ENCODE measurements around a stretch of chr13.

DNA sequence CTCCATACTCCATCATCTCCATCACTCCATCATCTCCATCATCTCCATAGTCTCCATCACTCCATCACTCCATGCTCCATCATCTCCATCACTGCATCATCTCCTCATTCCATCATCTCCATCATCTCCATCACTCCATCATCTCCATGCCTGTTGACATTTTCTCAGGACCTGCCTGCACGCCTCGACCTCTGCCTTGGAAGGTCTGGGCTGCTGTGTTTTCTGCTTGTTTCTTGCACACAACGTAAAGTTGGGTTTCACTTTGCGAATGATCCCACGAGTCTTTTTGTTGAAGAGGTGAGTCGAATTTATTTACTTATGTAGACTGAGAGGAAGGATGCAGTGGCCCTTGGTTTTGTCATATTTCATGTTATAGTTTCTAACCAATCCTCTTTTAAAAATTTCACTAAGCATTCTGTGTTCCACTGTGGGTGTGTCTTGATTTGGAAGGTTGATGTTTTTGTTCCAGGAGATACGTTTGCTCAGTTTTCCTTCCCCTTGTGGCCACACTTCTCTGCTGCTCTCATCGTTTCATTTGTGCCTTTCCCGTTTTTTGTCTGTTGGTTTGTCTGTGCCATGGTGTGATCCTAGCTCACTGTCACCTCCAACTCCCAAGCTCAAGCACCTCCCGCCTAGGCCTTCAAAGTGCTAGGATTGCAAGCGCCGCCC lies 21.5 kb upstream of the RASA3 start:
- RRBS, result no CpG with 5 or more reads among the region's 12 CpGs
CAGE:
- cytosol, long polyA plus RNA, result no peak
- long polyA plus RNA, result no peak
- nucleus, long polyA plus RNA, result no peak

GRCh38 chr13:114167903-114168289 lies 11.2 kb upstream of the CFAP97D2 start:
- RRBS, result no CpG with 5 or more reads among the region's 4 CpGs
CAGE:
- cytosol, long polyA plus RNA, result no peak
- long polyA plus RNA, result no peak
- nucleus, long polyA plus RNA, result no peak

GRCh38 chr13:114282716-114283129 lies 1.3 kb downstream of the UPF3A start:
- RRBS, result no CpG with 5 or more reads among the region's 5 CpGs
CAGE:
- cytosol, long polyA plus RNA, result no peak
- long polyA plus RNA, result no peak
- nucleus, long polyA plus RNA, result no peak

DNA sequence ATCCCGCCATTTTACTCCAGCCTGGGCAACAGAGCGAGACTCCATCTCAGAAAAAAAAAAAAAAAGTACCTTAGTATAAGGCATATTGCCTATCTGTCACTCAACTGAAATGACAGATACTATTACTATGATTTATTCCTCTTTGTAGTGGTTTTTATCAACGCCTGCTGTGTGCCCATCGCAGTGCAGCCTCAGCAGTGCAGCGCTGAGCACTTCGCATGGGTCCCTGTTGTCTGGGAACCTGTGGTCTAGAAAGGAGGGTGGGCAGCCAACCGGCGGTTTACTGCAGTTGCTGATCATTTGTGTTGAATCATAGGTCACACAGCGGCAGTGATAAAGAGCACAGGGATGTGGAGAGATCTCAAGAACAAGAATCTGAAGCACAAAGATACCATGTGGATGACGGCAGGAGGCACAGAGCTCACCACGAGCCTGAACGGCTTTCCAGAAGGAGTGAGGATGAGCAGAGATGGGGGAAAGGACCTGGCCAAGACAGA lies 12.8 kb upstream of the CHAMP1 start:
- RRBS, result no CpG with 5 or more reads among the region's 12 CpGs
CAGE:
- cytosol, long polyA plus RNA, result no peak
- long polyA plus RNA, result no peak
- nucleus, long polyA plus RNA, result no peak

GRCh38 chr13:114339730-114340057 lies 25.4 kb downstream of the CHAMP1 start:
- RRBS, result no CpG with 5 or more reads among the region's 4 CpGs
CAGE:
- cytosol, long polyA plus RNA, result no peak
- long polyA plus RNA, result no peak
- nucleus, long polyA plus RNA, result no peak

All from IMR-90 (cell line).